Subcutaneous preadipocyte (primary cell): ENCODE measurements around the gene SERPINF1.

DNA sequence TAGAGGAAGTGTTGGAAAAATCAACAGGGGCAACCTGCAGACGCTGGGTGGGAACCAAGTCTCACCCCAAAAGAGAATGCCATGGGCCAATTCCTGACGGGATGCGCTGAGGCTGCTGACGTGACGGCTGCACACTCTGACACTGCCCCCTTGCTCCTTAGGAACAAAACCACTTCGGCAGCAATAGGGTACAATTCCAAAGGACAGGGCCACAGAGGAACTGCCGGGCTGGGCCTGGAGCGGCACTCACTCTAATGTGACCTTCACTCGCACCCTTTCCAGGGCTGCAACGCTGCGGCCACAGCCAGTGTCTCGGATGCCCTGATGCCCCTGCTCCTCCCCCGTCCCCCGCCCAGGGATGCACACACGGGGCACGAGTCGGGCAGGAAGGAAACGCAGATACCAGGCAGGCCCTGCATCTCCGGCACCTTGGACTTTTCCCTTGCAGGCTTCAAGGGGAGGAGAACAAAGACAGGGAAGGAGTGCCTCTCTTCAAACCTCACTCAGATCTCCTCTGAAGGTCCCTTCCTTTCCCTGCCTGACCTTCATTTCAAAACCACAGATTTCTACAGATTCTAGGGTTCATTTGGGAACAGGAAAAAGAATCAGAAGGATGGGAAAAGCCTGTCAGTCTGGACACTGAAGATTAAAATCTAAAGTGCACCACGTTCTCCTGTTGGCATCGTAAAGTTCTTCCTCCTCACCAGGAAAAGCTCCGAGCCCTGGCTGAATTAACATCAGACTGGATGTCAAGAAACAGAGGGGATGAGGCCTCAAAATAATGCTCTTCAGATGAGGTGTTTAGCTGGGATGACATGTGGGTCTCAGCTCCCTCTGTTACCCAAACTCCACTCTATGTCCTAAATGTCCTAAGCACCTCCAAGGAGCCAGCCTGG is 2.3 kb downstream of the PITPNA start:
- CAGE, long polyA plus RNA, result no peak

- CAGE, long polyA plus RNA, result no peak
Observed at GRCh38 chr17:1625628-1626198, 2.9 kb downstream of the SLC43A2 start.

- CAGE, long polyA plus RNA, result no peak
Observed at GRCh38 chr17:1655263-1655666, 5.6 kb upstream of the RILP start.

DNA sequence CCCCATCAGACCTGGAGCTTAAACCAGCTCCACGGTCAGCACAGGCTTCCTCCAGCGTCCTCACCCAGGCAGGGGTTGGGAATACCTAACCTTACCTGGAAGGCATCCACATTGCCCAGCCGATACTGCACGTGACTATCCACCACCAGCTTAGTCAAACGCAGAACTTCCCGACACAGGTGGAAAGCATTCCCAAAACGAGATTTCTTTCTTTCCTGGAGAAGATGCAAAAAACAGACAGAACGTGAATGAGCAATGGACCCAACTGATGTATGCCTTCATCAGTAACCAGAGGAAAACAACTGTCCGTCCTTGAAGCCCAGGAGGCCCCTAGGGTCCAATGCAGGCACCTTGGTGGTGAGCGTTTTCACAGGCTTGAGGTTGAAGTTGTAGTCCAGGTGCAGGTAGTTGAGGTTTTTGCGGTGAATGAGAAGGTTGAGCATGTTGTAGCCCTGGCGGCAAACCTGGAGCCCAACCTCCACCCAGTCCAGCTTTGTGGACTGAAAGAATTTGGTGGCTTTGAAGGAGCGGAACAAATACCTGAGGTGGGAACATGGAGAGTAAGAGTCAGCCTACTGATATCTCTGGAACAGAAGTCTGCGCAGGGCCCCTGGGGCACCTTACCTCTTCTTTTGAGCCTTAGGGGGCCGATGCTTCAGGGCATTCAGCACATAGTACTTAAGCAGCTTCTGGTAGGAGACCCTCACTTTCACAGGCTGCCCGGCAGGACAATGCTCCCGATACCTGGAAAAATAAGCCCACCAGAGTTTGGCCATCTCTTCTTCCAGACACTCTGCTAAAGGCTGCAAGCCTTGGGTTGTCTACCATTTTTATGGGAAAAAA is 5.8 kb downstream of the PRPF8 start:
- CAGE, long polyA plus RNA, result no peak

DNA sequence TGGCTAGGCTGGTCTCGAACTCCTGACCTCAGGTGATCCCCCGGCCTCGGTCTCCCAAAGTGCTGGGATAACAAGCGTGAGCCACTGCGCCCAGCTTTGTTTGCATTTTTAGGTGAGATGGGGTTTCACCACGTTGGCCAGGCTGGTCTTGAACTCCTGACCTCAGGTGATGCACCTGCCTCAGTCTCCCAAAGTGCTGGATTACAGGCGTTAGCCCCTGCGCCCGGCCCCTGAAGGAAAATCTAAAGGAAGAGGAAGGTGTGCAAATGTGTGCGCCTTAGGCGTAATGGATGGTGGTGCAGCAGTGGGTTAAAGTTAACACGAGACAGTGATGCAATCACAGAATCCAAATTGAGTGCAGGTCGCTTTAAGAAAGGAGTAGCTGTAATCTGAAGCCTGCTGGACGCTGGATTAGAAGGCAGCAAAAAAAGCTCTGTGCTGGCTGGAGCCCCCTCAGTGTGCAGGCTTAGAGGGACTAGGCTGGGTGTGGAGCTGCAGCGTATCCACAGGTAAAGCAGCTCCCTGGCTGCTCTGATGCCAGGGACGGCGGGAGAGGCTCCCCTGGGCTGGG is at the start of gene SERPINF1:
SERPINF1 (plus strand) TSS at position 456 of the 571 bp plus-strand sequence.
- CAGE, long polyA plus RNA, result no peak

DNA sequence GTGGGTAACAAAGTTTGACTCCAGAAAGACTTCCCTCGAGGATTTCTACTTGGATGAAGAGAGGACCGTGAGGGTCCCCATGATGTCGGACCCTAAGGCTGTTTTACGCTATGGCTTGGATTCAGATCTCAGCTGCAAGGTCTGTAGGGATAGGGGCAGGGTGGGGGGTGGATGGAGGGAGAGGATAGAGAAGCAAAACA is 13.1 kb downstream of the SERPINF1 start:
- CAGE, long polyA plus RNA, result no peak

DNA sequence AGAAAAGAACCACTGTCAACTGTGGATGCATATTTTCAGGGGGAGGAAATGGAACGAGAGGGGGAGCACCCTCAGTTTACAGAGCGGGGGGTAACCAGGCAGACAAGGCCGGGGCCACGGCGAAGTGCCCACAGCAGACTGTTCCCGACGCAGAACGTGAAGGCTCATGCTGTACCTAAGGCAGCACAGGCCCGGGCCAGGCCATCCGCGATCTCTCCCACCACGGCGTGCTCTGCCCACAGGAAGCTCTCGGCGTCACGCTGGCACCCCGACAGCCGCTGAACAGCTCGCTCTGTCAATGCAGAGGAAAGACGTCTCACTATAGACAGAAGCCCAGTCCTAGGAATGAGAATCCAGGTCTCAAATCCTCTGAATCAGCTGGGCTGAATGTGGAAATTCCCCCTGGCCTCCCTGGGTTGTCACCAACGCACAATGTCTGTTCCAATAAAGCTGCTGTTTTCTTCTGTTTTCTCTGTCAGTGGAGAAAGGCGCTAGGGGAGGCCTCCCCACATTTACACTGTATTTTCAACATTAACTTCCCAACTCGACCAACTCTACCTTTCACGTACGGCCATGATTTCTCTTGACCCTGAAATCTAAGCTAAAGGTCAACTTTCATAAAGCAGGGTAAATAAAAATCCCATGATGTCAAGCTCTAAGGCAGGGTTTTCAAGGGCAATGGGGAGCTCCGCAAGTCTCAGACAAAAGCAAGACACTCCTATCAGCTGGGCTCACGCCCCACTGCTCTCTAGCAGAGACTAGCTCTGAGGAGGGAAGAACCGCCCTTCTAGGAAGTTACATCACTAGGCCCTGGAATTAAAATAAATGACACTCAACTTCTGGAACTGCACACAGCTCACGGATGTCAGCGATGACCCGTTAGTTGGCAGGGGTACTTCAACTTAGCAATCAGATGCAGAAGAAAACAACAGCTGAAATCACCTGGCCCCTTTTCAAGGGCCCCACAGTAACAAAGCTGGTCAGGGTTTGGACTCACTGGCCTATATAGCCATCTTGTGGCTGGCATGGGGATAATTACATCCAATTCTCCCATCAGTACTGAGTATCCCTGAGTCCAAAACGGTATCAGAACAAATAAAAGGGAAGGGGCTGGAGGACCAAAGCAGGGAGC is 21.7 kb downstream of the SERPINF1 start:
- CAGE, long polyA plus RNA, result no peak

GRCh38 chr17:1843764-1844382 is 14.1 kb downstream of the RPA1 start:
- CAGE, long polyA plus RNA, result no peak

DNA sequence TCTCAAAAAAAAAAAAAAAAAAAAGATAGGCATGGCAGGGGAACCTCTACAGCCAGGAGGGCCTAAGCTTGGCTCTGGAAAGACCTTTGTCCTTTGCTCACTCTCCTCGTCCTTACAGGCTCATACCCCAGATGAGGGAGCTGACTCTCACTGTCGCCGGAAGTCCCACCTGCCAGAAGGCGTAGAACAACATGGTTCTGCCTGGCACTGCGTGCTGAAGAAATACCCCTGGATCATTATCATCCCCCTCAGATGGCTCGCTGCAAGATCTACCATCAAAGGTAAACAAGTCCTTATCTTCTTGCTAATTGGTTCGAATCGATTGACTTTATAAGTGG is 29.7 kb downstream of the RTN4RL1 start:
- CAGE, long polyA plus RNA, result no peak

- CAGE, long polyA plus RNA, result no peak
Observed at GRCh38 chr17:2023275-2024124, 1.6 kb downstream of the RTN4RL1 start.

- CAGE, long polyA plus RNA, result no peak
Observed at GRCh38 chr17:2050945-2051948, 3.7 kb upstream of the HIC1 start.

DNA sequence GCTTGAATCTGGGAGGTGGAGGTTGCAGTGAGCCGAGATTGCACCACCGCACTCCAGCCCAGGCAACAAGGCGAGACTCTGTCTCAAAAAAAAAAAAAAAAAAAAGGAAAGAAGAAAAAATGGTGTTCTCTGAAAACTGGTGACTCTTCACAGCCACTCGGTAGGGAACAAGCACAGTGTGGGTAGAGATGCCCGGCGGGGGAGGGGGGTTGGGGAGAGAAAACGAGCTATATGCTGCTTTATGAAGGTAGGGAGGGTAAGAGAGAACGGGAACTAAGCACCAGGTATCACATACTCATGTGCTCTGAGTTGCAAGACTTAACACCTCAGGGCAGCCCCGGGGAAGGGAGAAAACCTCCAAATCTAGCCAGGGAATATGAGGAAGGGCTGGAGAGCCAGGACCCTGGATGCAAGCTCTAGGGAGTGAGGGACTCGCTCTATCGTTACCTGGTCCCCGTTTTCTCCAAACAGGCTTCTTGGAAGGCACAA is 35.2 kb downstream of the HIC1 start:
- CAGE, long polyA plus RNA, result no peak

GRCh38 chr17:2239873-2240625 is 63.5 kb downstream of the SMG6 start:
- CAGE, long polyA plus RNA, result no peak

DNA sequence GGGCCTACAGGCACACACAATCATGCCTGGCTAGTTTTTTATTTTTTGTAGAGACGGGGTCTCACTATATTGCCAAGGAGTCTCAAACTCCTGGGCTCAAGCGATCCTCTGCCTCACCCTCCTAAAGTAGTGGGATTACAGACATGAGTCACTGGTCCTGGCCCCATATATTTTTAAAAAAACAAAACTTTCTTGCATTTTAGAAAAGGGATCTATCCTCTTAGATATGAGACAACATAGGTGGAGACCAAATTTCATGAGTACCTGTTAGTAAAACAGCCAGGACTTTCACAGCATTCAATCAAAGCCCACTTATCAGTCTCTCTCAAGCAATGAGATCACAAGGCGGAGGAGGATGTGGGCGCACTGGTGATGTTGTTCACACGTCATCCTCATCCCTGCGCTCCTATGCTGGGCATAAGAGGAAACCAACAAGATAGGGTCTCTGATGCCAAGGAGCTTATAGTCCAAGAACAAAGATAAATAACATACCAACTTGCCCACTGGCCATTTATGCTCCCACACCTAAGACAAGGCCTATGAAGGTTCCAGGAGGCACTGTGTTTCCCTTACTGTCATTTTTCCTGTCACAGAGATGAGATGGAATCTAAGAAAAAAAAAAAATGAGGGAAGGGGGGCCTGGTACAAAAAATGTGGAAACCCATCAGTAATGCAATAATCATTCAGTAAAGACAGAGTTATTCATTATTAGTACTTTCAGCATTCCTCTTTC is 52.9 kb downstream of the SMG6 start:
- CAGE, long polyA plus RNA, result no peak

DNA sequence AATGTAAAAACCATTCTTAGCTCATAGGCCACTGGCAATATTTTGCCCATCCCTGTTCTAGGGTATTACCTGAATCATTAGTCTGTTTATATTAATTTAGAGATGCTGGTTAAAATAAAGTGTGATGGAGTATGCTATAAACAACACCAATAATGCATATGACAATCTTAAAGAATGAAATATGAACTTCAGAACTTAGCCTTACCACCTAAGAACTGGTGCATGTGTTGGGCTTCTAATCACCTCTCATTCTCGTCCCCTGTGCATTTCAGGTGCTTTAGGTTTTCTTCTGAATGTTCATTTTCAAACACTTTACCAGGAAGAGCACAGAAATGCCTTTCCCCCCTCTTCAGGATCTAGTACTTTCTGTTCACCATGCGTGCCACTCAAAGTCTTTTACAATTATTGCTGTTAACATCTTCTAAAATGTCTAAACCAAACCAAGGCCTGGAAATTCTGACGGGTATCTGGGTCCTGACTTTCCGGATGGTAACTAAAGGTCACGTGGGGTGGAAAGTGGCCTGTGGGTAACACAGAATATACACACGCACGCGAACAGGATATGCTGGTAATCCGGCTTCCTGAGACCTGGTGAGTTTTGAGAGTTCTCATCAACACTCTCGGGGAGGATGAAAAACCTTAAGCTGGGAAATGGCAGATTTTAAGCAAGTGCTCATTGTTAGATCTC is 37.7 kb downstream of the SMG6 start:
- CAGE, long polyA plus RNA, result no peak

- CAGE, long polyA plus RNA, result no peak
Observed at GRCh38 chr17:2329034-2329687, 7.1 kb downstream of the TSR1 start.

DNA sequence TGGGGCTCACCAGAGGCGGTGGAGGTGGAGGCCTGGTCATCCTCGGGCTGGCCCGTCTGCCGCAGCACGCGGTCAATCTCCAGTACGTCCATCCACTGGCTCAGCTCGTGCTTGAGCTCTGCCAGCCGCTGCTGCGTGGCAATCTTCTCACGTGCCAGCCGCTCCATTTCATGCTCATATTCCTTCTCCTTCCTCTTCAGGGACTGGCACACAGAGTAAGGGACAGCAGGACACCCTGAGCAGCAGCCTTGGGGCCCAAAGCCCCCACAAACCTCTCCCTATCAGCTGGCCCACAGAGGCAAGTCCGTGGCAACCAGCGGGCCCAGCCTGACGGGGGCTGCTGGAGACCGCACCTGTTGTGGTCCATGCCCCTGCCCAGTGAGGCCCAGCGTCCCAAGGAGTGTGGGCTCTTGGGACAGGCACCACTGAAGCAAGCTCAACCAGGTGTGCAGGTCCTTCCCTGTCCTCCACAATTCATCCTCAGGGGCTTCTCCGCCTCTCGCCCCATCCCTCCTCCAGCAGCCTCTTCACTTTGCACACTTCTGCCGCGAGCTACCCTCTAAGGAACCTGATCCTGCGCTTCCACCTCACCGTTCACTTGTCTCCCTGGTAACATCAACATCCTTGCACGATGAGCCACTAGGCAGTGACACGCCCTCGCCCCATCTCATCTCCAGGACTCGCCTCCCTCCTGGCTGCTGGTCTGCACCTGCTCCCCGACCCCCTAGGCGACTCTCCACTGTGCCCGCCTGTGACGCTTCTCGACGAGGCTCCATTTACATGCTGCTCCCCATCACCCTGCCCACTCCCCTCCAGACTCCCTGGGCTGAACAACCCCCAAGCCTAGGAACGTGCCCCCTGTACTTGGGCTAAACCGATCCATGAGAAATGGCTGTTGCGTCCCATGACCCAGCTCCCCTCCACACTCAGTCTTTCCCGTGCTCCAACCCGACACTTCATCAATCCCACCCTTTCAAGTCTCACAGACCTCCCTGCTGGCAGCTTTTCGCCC is 12.7 kb downstream of the MNT start:
- CAGE, long polyA plus RNA, result no peak

DNA sequence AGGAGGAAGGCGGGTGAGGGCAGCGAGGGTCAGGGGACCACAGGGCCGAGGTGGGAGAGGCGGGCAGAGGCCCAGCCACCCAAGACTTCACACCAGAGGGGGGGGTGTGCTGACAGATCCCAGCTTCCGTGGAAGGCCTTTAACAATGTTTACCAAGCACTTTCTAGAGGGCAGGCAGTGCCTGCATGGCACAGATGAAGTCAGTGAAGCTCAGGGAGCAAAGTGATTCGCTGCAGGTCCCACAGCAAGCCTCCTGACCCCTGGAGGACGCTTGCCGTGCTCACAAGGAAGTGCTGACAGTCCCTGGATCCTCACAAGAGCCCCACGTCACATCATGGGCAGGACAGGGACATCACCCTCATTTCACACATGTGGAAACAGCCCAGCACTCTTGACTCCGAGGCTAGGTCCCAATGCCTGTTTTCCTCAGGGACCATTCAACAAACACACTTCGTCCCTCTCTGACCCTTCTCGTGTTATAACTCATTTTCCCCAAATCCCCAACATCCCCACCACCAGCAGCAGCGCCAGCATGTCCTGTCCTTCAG is 5.0 kb downstream of the MNT start:
- CAGE, long polyA plus RNA, result no peak

DNA sequence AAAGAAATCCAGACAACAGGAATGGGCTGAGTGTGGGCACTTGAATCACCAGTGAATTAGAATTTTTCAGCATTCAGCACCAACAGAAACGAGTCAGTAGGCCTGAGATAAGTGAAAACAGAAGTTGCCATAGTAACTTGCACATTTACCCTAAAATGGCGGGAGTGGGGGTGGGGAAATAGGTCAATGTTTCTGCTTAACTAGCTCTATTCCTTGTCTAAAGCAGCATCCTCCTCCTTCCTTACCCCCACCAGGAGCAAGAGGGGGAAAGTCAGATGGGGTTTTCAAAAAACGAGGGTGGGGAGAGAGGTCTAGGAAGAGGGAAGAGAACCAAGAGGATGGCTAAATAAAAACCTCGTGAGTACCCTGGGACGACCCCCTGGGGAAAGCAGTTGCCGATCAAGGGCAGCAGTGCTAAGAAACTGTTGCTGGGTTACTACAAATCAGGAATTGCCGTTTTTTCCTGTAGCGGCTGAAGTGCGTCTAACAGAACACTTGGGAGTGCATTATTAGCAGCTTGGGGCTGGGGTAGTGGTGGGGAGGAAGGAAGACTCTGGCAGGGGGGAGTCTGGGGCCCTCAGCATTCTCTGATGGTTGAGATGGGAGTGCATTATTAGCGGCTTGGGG is 34.4 kb upstream of the MNT start:
- CAGE, long polyA plus RNA, result no peak

- CAGE, long polyA plus RNA, result no peak
Observed at GRCh38 chr17:2482169-2482686, 29.5 kb downstream of the METTL16 start.